ENCODE measurements around a stretch of chr6.

- PRO-cap, result no peak
Measured at GRCh38 chr6:34587446-34588194, 31.5 kb upstream of the SPDEF start.

DNA sequence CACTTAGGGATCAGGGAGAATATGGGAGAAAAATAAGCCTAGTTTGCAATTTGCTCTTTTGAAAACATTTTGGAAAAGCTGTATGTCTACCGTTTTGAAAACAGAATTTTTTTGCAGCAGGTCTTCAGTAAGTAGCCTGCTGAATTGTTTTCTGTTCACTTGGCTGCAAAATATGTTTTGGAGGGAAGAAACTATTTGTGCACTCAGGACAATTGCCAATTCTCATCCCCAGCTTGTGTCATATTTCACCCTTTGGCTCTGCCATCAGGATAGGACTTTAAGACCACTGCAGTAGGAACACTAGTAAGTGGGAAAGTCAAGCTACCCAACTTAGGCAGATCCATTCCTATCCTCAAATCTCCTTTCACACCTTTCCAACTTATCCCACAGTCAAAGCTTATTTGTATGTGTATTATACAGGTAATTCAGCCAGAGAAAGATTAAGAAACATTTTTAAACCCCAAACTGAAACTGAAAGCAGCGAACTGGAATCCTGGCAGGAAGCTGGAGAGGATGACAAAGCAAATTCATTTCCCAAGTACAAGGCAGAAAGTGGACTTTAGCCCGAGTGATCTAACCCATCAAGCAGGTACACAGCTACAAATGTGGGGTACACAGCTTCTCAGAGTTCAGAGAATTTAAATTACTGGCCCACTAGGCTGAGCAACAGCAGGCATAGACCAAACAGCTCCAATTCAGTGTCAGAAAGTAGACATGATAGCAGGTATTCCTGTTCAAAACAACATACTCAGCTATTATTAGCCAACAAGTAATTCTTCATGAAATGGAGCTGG is 39.3 kb downstream of the ILRUN start:
- PRO-cap, result no peak

- PRO-cap, result no peak
Measured at GRCh38 chr6:34673656-34674037, 22.9 kb downstream of the ILRUN start.

DNA sequence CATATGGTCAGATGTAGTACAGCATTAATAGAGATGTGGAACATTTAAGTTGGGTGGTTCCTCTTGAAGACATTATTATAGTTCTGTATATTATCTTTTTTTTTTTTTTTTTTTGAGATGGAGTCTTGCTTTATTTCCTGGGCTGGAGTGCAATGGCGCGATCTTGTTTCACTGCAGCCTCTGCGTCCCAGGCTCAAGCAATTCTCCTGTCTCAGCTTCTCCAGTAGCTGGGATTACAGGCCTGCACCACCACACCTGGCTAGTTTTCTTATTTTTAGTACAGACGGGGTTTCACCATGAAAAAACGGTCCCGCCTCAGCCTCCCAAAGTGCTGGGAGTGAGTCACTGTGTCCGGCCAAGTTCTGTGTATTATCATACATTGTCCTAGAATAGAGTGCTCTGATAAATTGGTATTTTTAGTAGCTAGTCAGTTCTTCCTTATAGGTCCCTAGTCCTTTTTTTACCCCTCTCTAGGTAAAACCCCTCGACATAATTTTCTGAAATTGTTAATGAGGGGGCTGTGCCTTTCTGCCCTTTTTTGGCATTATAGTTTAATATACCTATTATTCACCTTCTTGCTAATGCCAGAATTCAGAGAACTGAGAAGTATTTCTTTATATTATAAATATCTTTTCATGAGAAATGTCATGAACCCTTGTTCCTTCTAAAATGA is 2.8 kb downstream of the SNRPC start:
- PRO-cap, result no peak

- PRO-cap, result no peak
Measured at GRCh38 chr6:34835832-34836501, 44.1 kb downstream of the BLTP3A start.

- PRO-cap, result no peak
Measured at GRCh38 chr6:34839148-34839593, 47.3 kb downstream of the BLTP3A start.

DNA sequence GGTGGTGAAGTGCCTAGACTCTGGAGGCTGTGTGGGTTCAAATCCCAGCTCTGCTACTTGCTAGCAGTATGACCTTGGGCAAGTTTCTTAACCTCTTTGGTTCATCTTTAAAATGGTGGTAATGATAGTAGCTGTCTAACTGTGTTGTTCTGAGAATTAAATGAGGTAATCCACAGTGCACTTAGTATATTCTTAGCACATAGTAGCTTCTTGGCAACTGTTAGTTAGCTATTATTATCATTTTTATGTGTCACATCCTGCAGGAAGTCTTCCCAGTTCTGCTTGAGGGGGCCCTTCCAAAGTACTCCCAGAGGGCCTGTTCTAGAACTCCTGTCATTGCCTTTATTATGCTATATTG is 30.5 kb downstream of the ANKS1A start:
- PRO-cap, result no peak

DNA sequence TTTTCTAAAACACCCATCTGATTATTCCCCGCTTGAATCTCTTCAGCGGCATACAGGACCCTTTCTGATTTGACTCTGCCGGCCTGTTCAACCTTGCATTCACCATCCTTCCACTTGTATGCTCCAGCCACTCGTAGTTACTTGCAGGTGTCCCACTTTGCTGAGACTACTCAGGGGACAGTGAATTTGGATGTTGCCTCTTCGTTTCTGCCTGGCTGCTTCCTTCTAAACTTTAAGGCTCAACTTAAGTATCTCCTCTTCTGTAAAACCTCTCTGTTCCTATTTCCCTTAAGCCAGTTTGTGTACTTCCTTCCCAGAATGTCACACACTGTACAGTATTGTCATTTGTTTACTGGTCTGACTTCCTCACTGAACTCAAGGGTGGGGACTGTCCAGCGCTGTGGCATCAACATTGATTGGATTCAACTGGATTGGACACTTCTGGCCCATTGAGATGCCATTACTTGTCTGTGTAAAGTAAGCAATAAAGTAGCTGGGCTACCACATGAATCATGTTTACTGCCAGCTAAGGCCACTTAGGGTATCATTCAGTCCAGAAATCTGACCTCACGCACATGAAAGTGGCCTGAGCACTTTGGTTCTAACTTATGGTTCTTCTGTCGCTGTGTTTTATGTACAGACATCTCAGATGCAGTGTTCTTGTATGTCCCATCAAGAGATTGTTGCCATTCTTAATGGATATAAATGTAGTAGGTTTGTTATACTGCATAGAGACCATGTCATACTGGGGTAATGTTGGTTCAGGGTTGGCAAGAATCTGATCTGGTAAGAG is 69.7 kb downstream of the ANKS1A start:
- PRO-cap, result bidirectional peak, plus-strand start at position 406 of the sequence, minus-strand start at position 234 of the sequence

- PRO-cap, result no peak
Measured at GRCh38 chr6:35217092-35217602, 3.4 kb downstream of the SCUBE3 start.

DNA sequence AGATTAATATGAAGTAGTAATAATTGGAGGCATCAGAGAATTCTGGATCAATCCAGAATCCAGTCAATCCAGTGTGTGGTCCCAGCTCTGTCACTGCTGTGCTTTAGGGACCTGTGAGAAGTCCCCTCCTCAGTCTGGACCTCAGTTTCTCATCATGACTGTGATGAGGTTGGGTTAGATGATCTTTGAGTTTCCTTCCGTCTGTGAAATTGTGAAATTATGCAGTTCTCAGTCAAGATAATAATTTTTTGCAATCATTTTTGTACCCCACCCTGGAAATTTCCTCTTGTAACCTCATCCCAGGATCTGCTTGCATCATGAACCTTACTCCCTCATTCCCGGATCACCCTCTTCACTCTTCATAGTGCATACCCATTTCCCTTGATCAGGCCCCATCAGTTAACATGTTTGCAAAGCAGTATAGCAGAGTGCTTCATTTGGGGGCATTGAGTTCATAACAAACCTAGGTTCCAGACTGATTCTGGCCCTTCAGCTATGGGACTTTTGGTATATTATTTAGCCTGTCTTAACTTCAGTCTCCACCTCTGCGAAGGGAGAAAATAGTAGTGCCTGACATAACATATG is 1.1 kb downstream of the ZNF76 start:
- PRO-cap, result no peak

- PRO-cap, result no peak
Measured at GRCh38 chr6:35312203-35312765, 14.7 kb downstream of the DEF6 start.

GRCh38 chr6:35319200-35319818 is 21.7 kb downstream of the DEF6 start:
- PRO-cap, result no peak

DNA sequence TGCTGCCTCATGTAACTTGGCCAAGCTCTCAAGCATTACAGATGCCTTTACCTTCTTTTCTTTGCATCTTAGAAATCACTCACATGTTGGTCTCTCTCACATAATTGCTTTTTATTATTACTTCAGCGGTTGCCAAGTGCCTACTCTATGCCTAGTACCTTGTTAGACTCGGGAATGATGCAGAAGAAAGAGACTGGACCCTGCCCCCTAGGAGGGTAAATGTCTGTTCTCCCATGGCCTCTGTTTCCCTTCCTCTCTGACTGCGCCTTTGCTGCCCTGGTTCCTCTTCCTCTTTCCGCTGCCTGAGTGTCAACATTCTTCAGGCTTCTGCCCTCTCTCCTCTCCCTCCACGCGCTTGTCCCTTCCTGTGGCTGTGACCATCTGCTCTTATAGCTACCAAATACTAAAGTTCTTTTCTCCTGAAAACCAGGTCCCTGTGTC is 28.7 kb downstream of the PPARD start:
- PRO-cap, result no peak

- PRO-cap, result no peak
Measured at GRCh38 chr6:35491982-35492543, 4.8 kb downstream of the TEAD3 start.

GRCh38 chr6:35492892-35493334 is 4.0 kb downstream of the TEAD3 start:
- PRO-cap, result no peak

- PRO-cap, result no peak
Measured at GRCh38 chr6:35495897-35496171, 1.0 kb downstream of the TEAD3 start.

- PRO-cap, result no peak
Measured at GRCh38 chr6:35543354-35543930, 30.7 kb upstream of the TULP1 start.

GRCh38 chr6:35574416-35574864 is 61.7 kb upstream of the TULP1 start:
- PRO-cap, result no peak

- PRO-cap, result no peak
Measured at GRCh38 chr6:35583815-35584190, 71.1 kb upstream of the TULP1 start.

- PRO-cap, result no peak
Measured at GRCh38 chr6:35636826-35637252, 51.9 kb downstream of the FKBP5 start.